Ureter (tissue), 1 donor: ENCODE measurements around a stretch of chr2.

DNA sequence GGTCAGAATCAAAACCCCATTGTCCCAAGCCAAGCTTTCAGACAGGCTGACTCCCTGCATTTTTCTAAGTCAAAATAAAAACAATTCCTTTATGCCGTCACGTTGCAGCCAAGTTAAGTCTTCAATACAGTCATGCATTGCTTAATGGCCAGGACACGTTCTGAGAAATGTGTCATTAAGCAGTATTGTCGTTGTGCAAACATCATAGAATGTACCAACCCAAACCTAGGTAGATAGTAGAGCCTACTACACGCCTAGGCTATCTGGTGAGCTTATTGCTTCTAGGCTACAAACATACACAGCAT lies 160.4 kb upstream of the FOSL2 start:
- PRO-cap = no peak

- PRO-cap = no peak
These were observed 116.5 kb upstream of the FOSL2 start for GRCh38 chr2:28275885-28276731.

- PRO-cap = no peak
These were observed 91.7 kb upstream of the FOSL2 start for GRCh38 chr2:28300696-28301583.

DNA sequence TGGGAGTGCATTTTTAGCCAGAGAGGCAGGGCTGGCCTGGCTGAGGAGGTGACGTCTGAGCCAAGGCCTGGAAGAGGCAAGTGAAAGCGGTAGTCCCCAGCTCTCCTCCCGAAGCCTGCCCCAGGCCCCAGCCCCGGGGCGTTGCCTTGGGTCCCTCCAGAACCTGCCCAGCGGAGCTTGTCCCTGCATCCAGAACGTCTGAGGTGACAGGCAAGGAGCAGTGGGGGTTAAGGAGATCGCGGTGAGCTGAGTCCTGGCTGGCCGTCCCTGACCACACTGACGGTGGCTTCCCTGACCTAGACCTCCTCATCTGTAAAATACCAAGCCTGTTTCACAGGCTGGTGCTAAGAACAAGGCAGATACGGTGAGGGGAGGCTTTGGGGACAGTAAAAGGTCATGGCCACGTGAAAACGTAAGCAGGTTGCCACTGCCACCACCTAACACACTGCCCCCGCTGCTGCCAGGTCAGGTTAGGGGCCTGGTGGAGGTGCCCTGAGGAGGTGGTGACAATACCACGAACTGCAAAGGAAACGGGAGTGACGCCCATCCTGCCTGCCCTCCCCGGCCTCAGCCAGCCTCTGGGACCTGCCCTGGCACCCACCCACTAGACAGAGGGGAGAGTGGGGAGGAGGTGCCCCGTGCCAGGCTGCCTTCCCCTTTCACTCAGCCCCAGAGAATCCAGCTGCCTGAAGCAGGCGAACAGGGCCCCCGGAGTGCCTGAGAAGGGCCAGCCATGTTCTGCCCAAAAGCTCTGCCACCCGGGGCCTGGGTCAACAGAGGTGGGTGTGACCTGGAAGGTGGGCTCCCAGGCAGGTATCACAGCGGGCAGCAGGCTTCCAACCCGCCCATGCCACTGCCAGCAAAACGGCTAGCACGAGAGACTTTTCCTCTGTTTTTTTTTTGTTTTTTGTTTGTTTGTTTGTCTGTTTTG lies 44.7 kb upstream of the FOSL2 start:
- PRO-cap = unidirectional peak, plus-strand start at position 63 of the sequence

- PRO-cap = bidirectional peak, plus-strand start at chr2:28392182, minus-strand start at chr2:28392209; bidirectional peak, plus-strand start at chr2:28392937, minus-strand start at chr2:28392633
These were observed 490 bp upstream of the FOSL2 start for GRCh38 chr2:28391976-28392760.

- PRO-cap = no peak
These were observed 3.5 kb downstream of the FOSL2 start for GRCh38 chr2:28395974-28396667.

DNA sequence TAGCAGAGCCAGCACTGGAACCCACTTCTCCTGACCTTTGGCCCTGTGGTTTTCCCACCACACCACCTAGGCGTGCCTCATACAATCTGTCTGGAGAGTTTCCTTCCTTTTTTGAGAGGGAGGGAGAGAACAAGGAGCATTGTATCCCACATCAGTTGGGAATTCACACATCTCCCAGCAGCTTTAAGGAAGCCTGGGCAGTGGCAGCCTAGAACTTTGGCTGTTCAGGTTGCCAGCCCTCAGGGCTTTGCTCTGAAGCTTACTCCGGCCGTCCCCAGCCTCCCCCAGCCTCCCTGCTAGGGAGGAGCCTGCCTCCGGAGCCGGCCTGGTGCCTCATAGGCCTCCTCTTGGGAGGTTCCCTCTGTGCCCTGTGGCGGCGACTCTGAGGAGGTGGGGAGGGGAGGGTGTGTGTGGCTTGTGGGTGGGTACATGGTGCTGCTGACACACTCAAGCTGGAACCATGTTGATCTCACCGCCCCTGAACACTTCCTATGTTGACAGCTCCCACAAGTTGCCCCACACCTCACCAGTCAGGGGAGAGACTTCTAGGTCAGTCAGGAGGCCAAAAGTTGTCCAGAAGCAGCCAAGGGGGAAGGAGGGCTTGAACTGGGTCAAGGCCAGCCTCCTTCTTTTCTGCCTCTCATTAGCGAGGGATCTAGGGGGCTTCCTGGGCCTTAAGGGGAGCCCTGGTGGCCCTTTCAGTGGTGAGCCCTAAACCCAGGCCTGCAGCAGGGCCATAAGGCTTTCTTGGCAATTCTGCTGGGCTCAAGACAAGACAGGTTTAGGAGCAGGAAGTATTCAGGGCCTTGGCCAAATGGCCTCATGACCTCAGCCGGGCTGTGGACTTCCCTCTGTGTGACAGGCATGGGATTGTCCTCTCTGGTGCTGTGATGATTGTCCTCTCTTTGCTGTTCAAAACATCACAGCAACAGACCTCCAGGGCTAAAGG lies 14.1 kb downstream of the FOSL2 start:
- PRO-cap = no peak

DNA sequence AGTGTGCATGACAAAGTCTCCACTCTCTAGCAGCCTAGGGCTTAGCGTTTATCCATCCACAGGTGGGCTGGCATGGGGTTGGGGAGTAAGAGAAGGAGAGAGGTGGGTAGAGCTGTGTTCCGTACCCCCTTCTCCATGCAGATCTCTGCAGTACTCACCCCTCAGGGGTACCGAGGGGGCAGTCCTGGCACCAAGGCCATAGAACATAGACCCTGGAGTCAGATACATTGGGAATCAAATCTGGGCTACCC lies 18.5 kb downstream of the FOSL2 start:
- PRO-cap = no peak

GRCh38 chr2:28423694-28424629 lies 31.3 kb downstream of the FOSL2 start:
- PRO-cap = no peak

GRCh38 chr2:28437096-28437994 lies 44.7 kb downstream of the FOSL2 start:
- PRO-cap = no peak

DNA sequence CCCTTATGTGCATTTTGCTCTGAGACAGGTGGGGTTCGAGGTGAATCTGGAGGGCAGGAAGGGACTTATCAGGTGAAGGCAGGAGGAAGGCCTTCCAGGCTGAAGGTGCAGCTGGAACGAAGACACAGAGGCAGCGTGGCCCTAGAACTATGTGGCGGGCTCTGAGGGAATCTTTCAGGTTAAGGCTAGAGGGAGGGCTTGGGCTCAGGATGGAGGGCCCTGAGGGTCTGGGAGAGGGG lies 24.9 kb upstream of the PLB1 start:
- PRO-cap = no peak

GRCh38 chr2:28508037-28508587 lies 12.3 kb downstream of the PLB1 start:
- PRO-cap = no peak

DNA sequence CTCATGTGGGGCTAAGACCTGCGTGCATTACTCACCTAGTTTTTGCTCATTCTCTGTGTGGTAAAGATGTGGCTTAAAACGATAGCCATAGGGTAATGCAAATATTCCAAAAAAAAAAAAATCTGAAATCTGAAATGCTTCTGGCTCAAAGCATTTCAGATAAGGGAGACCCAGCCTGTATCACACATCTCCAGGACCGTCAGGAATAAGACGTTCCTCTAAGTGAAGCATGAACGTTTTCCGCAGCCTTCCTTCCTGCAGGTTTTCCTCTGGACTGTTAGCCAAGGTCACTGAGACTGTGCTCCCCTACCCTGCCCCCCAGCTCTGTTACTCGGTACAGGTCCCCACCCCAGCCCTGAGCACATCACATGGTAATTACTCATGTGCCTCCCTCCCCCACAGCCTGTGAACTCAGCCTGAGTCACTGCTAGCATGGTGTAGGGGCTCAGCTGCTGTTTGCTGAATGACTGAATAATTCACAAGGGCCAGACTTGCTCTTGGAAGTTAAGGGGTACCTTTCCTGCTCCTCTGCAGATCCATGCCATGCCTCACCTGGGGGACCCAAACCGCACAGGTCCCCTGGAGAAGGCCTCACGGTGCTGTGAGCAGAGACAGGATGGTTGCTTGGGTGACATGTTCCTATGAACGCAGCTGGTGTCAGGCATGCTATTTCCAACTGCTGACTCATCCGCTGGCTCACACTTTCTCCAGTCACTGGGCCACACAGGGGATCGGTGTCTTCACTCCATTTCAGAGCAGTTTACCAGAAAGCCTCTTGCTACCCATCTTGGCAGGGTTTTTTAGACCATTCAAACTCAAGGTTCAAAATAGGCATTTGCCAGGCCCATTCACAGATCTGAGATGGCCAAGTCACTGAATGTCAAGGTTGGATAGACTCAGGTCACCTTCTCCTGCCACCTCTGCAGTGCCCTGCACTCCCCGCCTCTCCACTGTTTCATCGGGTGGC lies 88.2 kb downstream of the PLB1 start:
- PRO-cap = no peak

- PRO-cap = unidirectional peak, plus-strand start at chr2:28594543; unidirectional peak, plus-strand start at chr2:28594617
These were observed 98.7 kb downstream of the PLB1 start for GRCh38 chr2:28594159-28595372.

DNA sequence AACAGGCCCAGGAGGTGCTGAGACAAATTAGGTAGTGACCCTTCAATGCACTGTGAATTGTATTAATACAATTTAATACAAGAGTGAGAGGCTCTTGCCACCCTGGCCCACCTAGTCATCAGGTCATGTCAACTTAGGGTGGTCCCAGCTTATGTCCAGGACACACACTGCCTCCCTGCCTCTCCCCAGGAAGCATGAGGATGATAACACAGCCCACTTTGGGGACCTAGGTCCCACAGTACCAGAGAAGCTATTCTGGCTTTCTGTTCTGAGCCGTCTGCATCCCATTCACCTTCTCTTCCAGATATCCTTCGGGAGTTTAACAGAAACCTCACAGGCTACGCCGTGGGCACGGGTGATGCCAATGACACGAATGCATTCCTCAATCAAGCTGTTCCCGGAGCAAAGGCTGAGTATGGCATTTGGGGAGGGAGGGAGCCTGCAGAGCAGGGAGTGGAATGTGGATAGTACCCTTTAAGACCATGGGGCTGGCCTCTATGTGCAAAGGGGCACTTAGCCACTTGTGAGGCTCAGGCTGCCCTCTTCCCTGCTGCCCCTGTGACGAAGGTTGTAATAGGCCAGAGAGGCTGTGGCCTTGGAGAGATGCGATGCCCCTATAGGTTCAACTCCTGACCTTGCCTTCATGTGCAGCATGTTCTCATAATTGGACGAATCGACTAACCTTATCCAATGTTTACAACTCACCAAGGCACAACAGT lies 102.6 kb downstream of the PLB1 start:
- PRO-cap = no peak

- PRO-cap = no peak
These were observed 119.8 kb downstream of the PLB1 start for GRCh38 chr2:28615519-28616287.

- PRO-cap = no peak
These were observed 107.5 kb upstream of the PPP1CB start for GRCh38 chr2:28643772-28644796.

- PRO-cap = no peak
These were observed 102.2 kb upstream of the PPP1CB start for GRCh38 chr2:28649420-28649896.

GRCh38 chr2:28663541-28663753 lies 88.2 kb upstream of the PPP1CB start:
- PRO-cap = no peak

DNA sequence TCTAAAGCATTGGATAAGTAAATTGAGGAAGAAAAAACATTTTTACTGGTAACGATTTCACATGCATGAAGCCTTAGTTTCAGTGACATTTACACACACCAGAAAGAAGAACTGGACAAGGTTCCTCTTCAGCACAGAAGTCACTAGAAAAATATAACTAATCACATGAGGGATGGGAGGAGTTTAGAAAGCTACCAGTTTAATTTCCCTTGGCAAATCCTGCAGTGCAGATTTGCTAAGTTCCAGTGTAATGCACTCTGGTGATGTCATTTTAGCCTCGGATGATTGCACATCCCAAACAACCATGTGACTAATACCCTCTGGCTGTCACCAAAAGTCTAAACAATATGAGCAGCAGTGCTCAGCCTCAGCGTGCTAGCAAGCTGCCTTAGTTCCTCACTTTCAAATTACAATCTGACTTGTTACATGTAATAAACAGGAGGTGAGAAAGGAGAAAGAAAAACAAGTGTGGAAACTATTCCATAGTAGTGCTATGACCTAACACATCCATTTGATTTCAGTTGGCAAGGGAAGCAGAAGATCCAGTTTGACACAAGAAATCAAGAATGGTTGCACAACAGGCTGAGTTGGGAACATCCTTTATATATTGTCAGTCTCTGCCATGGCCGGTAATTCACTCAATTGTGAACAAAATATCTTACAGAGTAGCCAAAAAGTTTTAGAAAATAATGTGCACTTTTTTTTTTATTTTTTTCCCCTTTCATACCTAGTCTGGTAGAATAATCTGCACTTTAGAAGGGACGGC lies 35.2 kb upstream of the PPP1CB start:
- PRO-cap = no peak